ENCODE data around the genes ZFP69B and EXO5.

- PRO-cap = bidirectional peak, plus-strand start at chr1:40450143, minus-strand start at chr1:40450068
Measured at GRCh38 chr1:40449605-40450774, at the start of gene ZFP69B. Gene ZFP69B, plus strand, starts transcription at chr1:40450476.

DNA sequence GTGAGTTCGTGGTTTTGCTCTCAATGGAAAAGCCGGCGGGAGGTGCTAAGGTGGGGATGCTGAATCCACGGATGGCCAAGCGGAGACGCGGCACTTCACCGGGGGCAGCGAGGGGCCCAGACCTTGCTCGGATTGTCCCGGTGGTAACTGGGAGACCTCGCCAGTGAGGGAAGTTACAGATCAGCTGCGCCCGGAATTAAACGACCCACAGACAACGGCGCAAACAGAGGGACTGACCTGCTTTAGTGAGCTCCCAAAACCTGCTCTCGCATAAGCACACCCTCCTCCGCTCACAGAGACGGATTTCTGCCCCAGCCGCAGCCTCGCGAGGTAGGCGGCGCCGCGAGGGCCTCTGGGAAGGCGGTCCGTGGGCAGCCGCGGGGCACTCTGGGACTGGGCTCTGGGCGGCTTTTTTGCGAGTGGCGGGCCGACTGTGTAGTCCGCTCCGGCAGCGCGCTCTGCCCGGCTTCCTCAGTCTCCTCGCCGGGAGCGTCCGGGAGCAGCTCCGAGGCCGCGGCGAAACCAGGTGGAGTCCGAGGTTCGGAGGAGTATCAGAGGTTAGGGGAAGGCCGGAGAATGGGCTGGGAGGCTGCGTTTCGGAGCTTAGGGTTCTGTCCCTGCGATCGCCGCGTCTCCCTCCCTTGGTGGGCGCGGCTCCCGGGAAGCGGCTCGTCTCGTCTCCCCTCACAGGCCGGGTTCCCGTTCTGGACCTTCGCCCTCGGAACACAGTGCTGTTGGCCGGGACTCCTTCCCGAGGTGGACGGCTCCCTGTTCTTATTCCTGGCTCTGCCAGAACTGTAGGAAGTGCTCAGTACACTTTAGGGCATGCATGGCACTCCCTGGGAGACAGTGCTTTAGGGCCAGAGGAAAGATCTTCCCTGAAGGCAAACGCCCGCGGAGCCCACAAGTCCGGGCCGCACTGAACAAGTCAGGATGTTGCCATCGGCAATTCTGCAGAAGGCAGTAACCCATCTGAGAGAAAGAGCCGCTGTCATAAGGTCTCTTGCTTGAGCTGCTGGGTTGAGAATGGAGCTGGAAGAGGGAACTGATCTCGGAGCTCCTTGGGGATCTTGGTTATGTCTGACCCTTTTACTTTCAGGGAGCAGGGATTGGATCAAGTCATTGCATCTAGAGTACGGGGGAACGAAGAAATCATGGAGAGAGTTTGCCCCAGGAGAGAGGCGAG, at the start of gene EXO5:
EXO5 (plus strand) TSS at position 416 of the 1,186 bp plus-strand sequence.
- PRO-cap = bidirectional peak, plus-strand start at position 416 of the sequence, minus-strand start at position 306 of the sequence

- PRO-cap = bidirectional peak, plus-strand start at chr1:40802589, minus-strand start at chr1:40802365
Measured at GRCh38 chr1:40802168-40802809, 18.7 kb downstream of the KCNQ4 start.

- PRO-cap = unidirectional peak, plus-strand start at chr1:40861430; unidirectional peak, plus-strand start at chr1:40861497
Measured at GRCh38 chr1:40860431-40861588, 1.4 kb downstream of the CITED4 start.

DNA sequence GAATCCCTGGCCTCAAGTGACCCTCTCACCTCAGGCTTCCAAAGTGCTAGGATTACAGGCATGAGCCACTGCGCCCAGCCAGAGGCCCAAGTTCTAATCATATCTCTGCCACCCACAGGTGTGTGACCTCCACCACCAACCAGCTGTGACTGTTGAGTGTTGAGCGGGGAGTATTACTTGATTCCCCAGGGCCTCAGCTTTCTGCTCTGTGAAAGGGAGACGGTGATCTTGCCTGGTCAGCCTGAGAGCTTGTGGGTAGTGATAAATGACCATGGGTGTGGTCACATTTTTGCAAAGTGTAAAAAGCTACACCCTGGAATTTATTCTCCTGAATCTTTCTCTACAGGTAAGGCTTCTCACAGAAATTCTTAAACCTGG, 1.9 kb upstream of the CITED4 start:
- PRO-cap = no peak

DNA sequence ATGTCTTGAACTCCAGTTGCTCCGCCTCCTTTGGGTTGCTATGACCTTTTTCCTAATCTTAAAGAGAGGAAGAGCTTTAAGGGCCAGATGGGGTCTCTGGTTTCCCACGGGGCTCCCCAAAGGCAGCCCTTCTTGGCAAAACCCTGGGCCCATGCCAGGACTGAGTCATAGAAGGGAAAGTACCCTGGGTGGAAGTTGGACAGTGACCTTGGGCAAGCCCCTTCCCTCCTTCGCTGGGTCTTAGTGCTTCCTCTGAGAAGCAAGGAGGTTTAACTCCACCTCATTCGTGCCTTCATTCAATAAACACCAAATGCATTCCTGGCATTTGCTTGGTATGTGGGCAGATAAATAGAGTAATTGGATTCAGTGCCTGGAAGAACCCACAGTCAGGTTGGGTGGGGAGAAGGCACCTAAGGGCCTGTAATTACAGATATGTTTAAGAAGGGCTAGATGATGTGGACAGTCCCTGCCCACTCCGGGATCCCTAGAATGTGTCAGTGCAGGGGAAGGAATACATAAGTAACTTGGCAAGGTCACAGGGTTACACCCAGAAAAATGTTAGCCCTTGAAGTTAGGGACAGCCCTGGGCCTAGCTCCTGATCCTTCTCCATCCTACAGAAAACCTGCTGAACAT, 36.3 kb upstream of the CITED4 start:
- PRO-cap = no peak

DNA sequence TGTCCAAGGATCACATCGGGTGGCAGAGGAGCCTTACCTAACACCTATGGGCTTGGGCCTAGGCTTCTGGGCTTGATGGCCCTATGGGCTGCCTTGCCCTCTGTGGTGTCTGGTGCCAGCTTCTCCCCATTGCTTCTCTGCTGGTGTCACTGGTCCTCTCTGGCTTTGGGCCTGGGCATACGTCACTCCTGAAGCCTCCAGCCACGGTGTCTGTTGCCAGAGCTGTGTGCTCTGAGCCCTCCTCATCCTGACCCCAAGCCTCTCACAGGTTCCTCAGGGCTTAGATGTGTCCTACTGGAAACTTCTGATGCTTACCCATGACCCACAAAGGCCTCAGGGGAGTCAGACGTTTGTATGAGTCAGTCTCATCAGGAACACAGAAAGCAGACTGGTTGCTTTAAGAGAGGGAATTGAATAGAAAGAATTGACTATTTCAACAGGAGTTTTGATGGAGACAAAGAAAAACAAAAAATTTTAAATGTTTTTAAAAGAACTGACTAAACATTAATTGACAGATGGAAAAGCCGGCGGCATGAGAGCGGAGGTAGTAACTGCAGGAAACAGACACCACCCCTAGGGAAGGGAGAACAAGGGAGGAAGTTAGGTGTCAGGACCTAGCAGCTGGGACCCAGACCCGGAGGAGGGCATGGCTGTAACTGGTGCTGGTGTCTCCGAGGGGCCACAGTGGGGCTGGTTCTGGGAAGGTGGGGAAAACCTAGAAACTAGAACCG, 39.8 kb upstream of the CITED4 start:
- PRO-cap = no peak

GRCh38 chr1:40914946-40915418, 52.8 kb upstream of the CITED4 start:
- PRO-cap = no peak

DNA sequence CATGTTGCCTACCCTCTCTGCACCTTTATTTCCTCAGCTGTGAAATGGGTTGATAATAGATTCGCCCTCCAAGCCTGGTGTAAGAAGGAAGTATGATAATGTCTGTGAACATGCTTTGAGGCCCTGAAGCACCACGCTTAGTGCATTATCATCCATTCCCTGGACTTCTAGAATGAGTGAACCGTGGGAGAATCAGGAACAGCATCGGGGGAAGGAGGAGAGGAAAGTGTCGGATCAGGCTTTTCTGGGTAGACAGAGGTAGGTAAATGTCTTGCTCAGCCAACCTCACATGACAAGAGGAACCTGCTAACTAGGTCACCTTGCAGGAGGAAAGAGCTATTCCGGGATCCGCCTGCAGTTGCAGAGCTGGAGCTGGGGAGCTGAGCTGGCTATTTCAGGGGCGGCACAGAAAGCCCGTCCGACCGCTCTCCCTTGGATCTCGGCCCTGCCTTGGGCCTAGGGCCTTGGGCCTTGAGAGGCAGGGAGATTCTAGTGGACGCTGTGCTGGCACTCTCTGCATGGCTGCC, 56.7 kb upstream of the CTPS1 start:
- PRO-cap = no peak

- PRO-cap = no peak
Measured at GRCh38 chr1:40988130-40988946, 8.8 kb downstream of the CTPS1 start.

GRCh38 chr1:40990329-40990861, 10.9 kb downstream of the CTPS1 start:
- PRO-cap = no peak

- PRO-cap = no peak
Measured at GRCh38 chr1:41130447-41130906, 109.0 kb upstream of the SLFNL1 start.

DNA sequence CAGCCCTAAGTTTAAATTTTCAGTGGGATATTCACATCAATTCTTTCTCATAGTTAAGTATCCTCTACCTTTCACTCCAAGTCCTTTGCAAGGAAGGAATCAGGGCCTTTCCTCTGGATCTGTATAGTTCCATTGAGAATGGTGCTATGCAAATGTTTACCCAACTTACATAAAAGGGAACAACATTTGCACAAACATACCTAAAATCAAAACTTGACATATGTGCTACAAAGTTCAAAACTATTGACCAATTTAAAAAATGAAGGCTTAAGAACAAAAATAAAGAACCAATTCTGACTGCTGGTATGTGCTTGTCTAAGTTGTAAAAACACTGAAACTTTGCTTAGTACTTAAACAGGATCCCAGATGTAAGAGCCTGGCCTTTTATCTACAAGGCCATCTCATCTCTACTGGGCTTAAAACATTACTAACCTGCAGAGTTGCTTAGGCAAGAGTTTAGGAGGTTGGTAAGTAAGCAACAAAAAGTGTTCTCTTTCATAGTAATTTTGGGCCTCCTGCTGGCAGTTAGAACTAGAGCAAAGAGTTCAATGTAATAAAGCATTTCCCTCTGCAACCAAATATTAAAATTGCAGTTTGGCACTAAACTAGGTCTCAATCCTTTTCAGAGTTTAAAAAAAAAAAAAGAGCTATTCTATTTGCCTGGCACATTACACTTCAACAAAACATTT, 2.0 kb downstream of the SCMH1 start:
- PRO-cap = no peak

DNA sequence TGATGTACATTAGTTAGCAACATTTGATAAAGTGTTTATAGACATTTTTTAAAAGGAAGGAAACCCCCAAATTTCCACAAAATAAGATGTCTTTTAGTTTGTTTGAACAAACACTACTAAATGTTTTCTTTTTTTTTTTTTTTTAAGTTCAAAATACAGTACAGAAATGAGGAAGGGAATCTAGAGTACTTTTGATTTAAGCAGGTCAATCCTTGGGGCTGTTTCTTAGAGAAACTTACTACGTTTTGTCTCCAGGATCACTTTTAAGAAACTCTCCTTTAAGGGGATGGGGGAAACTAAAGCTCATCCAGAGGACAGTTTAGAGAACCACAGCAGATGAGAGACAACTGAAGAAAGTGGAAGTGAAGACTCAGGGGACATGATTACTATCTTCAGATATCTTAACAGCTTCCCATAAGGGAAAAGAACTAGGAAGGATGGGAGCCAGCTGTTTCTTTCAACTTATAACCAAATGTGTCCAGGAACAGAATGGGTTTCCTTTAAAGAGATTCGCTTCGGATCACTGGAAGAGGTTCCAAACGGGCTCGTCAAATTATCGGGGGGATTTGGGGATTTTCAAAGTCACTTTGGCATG, 1.4 kb downstream of the SCMH1 start:
- PRO-cap = no peak

- PRO-cap = no peak
Measured at GRCh38 chr1:41495015-41495964, 10.8 kb upstream of the EDN2 start.

DNA sequence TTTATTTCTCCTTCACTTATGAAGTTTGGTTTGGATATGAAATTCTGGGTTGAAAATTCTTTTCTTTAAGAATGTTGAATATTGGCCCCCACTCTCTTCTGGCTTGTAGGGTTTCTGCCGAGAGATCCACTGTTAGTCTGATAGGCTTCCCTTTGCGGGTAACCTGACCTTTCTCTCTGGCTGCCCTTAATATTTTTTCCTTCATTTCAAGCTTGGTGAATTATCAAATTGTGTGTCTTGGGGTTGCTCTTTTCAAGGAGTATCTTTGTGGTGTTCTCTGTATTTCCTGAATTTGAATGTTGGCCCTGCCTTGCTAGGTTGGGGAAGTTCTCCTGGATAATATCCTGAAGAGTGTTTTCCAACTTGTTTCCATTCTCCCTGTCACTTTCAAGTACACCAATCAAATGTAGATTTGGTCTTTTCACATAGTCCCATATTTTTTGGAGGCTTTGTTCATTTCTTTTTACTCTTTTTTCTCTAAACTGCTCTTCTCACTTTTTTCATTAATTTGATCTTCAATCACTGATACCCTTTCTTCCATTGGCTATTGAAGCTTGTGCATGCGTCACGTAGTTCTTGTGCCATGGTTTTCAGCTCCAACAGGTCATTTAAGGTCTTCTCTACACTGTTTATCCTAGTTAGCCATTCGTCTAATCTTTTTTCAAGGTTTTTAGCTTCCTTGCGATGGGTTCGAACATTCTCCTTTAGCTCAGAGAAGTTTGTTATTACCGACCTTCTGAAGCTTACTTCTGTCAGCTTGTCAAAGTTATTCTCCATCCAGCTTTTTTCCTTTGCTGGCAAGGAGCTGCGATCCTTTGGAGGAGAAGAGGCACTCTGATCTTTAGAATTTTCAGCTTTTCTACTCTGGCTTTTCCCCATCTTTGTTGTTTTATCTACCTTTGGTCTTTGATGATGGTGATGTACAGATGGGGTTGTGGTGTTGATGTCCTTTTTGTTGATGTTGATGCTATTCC, 69.5 kb upstream of the EDN2 start:
- PRO-cap = no peak

- PRO-cap = bidirectional peak, plus-strand start at chr1:41662468, minus-strand start at chr1:41662186
Measured at GRCh38 chr1:41662082-41662557, 177.6 kb upstream of the EDN2 start.

GRCh38 chr1:41665082-41665889, 180.8 kb upstream of the EDN2 start:
- PRO-cap = no peak

DNA sequence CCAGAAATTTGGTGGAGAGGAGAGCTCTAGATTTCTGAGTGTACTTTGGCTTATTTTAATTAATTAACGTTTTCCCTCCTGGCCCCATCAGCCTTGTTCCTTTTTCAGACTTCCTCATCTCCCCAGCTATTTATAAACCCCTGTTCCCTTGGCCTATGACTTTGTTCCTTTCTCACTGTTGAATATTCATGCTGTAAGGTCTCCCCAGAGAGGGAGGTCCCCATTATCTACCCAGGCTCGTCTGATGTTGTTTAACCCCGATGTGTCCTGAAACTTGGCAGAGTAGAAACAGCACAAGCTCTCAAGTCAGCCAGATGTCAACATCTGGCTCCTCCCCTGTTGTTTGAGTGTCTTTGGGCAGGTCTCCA, 153.6 kb downstream of the HIVEP3 start:
- PRO-cap = no peak

DNA sequence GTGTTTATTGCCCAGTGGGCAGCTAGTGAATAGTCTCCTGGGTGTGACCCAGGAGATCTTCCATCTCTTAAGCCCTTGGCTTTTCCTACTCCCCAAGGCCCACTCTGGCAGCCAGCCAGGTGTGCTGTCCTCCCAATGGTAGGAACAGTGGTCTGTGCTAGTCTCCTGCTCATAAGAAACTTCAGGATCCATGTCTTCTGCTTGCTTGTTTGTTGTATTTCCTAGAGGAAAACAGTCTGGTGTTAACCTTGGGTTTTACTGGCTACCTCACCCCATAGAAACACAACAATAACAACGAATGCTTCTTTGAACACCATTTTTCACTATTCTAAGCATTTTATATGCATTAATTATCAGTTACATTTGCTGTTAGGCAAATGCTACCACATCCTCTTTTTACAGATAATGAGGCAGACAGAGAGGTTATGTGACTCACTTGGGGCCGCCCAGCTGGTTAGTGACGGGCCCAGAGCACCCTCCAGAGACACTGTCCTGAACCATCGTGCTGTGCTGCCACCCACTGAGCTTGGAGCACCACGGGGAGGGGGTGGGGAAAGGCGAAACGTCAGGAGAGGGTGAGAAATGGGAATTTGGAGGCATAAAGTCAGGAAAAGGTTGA, 107.5 kb downstream of the HIVEP3 start:
- PRO-cap = no peak